BJ (cell line): ENCODE results near the genes SENP1, ASB8 and ZNF641.

GRCh38 chr12:47353513-47354034, 273.8 kb upstream of the AMIGO2 start:
- CAGE, long polyA plus RNA: no peak
- RRBS: 79% methylated on average over 3 of the region's 7 CpGs

- CAGE, long polyA plus RNA: no peak
- RRBS: no CpG with 5 or more reads among the region's 8 CpGs
Measured at GRCh38 chr12:47377332-47378057, 297.7 kb upstream of the AMIGO2 start.

- CAGE, long polyA plus RNA: no peak
- RRBS: no CpG with 5 or more reads among the region's 13 CpGs
Measured at GRCh38 chr12:47744324-47745347, 14.0 kb downstream of the RAPGEF3 start.

DNA sequence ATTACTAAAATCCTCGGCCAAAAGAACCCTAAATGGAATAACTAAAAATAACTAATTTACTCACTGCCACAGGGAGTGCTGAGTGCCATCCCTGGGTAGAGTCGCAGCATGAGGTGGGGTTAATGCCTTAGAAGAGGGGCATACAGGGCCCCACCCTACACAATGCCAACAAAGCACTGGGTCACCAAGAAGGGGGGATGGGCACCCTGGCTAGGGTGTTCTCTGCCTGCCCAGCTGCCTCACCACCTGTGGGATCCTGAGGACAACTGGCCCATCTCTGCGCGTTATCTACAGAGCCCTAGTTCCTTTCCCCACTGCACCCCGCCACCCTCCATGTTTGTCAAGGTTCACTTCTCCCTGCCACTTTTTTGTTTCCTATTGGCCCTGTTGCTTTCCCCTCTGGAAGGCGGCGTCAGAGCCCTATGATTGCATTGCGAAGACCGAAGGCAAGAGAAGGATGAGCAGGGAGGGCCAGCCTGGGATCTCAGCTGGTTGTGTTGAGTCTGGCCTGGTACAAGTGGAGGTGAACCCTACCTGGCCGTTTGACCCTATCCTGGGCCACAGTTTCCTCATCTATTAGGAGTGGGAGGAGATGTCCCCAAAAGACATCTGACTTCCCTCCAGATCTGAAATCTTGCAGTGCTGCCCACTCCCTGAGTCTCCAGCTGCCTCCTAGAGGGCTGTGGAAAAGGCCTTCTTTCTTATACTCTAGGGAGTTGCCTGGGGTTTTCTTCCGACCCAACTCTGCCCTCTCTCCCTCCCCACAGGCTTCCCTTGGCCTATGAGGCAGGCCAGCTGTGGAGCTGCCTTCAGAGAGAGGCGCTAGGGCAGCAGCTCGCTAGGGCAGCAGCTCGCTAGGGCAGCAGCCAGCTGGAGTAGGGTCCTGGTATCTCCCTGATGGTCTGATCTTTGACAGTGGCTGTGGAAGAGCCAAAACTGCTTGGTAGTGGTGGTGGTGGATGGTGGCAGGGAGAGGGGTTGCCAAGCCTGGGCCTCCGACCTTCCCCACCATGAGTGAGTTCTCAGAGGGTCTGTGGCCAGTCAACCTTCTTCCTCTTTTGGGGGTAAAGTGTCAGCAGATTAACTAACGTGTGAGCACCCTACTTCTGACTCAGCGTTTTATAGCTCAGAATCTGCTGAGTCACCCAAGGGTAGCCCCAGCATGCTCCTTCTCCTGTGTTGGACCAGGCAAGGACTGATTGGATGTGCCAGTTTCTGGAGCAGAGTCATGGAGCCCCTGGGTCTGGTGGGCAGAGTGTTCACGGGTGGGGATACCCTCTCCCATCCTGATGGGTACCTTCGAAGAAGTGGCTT, 2.0 kb downstream of the SLC48A1 start:
- CAGE, long polyA plus RNA: no peak
- RRBS: no CpG with 5 or more reads among the region's 19 CpGs

DNA sequence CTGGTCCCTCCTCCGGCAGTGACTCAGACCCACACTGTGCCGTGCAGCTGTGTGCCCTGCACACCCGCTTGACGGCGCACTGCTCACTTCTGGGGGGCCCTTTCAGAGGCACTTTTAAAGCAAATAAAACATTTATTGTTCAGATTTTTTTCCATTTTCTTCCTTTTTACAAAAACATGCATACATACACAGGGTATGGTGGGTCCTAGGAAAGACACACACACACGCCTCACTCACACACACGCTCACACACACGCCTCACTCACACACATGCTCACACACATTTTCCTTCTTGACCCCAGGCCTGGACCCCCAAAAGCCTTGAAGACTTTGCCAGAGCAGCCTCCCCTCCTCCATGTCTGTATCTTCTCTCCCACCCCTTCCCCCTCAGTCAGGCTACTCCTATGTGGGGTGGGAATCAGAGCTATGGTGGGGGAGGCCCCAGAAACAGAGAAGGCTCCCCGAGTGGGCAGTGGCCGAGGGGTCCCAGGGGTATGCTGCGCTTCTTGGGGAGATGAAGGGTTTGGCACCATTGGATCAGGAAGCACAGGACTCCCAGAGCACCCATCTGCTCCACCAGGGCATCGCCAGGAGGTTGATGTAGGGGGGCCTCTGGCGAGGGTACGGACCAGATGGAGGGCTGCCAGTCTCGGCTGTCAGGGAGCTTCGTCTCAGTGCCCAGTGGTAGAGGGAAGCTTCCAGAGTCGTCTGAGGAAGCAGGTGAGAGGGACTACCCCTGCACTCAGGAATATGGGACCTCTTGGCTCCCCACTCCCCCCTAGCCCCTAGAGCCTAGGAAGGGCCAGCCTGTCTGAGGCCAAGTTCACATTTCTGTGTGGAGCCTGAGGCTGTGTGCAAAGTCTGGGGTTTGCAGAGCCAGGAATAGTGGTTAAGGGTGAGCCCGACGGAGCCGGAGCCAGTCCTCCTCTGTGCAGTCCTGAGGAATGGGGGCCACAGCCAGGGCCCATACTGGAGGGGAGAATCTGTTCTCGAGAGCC, 9.9 kb downstream of the SLC48A1 start:
- CAGE, long polyA plus RNA: no peak
- RRBS: no CpG with 5 or more reads among the region's 21 CpGs

GRCh38 chr12:47783608-47784006, 10.6 kb downstream of the SLC48A1 start:
- CAGE, long polyA plus RNA: no peak
- RRBS: no CpG with 5 or more reads among the region's 7 CpGs

DNA sequence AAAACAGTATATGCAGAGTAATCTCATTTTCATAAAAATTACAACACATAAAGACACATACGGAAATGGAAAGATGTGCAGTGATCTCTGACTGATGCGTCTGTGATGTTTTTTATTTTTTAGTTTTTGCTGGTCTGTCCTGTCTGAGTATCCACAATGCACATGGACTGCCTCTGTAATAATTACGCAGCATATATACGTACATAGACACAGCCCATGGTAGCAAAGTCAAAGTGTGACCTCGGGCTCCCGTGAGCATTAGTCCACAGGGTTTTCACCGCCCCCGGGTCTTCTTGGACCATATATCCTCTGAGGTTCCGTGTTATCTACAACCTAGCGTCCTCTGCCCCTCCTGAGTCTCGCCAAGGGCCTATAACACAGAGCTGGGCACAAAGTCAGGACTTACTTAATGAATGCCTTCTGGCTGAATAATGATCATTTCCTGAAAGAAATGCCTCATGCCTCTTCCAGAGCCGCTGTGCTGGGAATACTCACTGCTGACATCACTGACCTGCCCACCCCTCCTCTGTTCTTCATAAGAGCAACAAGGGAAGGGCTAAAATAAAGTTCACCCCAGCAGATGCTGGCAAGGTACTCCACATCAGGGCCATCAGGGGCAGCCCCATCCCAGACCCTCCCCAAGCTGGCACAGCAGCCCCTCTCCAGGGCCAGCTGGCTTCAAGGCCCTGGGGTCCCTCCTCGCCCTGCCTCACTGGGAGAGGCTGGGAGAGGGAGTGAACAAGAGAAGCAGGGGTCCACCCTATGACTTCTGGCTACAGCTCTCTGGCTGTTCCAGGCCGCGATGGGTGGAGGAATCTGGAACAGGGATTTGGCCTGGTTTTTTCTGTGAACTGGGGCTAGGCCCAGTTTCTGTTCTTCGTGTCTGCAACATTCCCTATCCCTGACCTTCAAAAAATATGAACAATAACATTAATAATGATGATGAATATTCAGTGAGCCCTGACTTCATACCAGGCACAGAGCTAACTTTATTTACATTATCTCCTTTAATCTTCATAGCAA, 7.9 kb downstream of the HDAC7 start:
- CAGE, long polyA plus RNA: no peak
- RRBS: no CpG with 5 or more reads among the region's 16 CpGs

- CAGE, long polyA plus RNA: no peak
- RRBS: no CpG with 5 or more reads among the region's 6 CpGs
Measured at GRCh38 chr12:47822259-47823012, 2.7 kb upstream of the HDAC7 start.

GRCh38 chr12:47824155-47824931, 4.6 kb upstream of the HDAC7 start:
- CAGE, long polyA plus RNA: no peak
- RRBS: no CpG with 5 or more reads among the region's 3 CpGs

DNA sequence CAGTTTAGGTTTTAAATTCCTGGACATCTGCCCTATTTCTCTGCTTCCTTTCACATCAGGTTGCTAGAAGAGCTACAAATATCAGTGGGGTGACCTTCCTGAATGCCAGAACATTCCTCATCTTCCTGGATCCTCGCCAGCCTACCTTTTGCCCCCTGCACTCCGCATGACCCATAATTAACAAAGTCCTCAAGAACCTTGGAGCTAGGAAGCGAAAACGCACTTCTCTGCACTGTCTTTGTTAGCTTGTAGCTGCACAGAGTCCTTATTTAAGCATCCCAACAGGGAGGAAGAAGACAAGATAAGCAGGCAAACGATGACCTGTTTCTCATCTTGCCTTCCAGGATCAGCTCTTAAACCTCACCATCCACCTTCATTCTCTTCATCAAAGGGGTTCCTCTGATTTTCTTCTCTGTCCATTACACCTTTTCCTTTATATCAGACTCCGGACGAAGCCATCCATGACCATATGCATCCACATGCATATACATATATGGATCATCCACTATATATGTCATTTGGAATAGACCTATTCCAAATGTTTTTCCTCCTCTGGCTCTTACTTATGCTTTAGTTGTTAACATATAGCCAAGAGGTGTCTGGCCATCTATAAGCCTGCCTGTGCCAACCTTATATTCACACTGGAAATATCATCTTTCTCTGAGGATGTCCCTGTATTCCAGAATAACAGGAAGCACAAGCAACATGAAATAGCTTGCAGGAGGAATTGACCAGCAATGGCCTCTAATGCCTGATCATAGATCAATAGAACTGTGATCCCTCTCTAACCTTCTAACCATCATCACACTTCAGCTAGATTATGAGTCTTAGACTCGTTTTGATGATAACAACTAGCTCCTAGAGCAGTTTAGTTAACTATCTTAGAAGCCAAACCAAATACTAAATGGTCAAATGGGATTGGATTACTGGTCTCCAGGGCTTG, 30.2 kb downstream of the VDR start:
- CAGE, long polyA plus RNA: no peak
- RRBS: no CpG with 5 or more reads among the region's 8 CpGs

DNA sequence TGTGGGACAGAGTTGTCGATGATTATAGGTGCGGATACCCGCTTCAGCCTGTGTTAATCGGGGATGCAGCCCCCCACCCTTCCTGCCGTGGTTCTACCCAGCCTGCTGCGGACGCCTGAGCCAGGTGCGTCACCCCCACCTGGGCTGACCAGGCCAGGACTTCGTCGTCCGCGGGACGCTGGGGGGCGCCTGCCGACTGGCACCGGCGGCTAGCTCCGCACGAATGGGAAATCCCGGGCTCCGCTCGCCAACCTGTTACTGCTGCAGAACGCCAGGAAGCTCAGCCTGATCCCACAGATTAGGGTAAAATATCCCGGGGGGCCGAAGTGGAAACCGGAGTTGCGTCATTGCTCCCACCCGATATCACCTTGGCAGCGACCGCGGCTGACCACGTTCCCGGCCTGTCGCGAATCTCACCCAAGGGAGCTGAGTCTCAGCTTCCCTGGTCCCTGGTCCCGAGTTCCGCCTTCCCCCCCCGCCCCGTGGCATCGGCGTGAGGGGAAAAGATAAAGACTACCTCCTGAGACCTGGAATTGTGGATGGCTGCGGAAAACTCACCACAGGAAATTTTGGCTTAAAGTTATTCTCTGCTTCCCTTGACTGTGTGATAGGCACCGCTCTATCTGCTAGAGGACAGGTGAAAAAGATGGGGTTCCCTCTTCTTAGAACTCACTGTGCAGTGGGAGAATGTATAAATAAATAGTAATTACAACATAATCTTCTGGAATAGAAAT, 634 bp upstream of the VDR start:
- CAGE, long polyA plus RNA: no peak
- RRBS: 6% methylated on average over 12 of the region's 43 CpGs

- CAGE, long polyA plus RNA: start-site peak on the plus strand at chr12:48106024-48106146, 27 and 14 reads in 2 replicates
- RRBS: 1% methylated on average over 13 of the region's 58 CpGs
Measured at GRCh38 chr12:48105756-48106463, at the start of gene SENP1. Gene SENP1 (minus strand): TSS chr12:48106079.

- CAGE, long polyA plus RNA: no peak
- RRBS: 16% methylated on average over 10 of the region's 65 CpGs
Measured at GRCh38 chr12:48156653-48157957, at the start of gene ASB8. Gene ASB8 (minus strand): TSS chr12:48157515.

- CAGE, long polyA plus RNA: no peak
- RRBS: 1% methylated on average over 27 of the region's 70 CpGs
Measured at GRCh38 chr12:48350753-48351579, at the start of gene ZNF641. Gene ZNF641 (minus strand): TSS chr12:48350919.

DNA sequence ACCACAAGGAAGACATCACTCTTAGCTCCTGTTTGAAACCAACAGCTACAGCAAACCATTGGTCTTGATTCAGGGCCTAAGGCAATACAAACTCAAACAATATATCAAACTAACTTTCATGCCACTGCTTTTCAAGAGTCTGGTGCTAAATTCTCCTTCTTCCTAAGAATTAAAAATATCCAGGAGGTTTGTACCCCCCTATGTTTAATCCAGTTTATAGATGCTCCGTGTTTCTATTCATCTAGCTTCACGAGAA, 25.4 kb downstream of the KANSL2 start:
- CAGE, long polyA plus RNA: no peak
- RRBS: no CpG with 5 or more reads among the region's 2 CpGs

GRCh38 chr12:48685100-48685452, 3.0 kb upstream of the KANSL2 start:
- CAGE, long polyA plus RNA: no peak
- RRBS: no CpG with 5 or more reads among the region's 1 CpG

GRCh38 chr12:48691062-48691630, 9.1 kb upstream of the KANSL2 start:
- CAGE, long polyA plus RNA: no peak
- RRBS: no CpG with 5 or more reads among the region's 4 CpGs

DNA sequence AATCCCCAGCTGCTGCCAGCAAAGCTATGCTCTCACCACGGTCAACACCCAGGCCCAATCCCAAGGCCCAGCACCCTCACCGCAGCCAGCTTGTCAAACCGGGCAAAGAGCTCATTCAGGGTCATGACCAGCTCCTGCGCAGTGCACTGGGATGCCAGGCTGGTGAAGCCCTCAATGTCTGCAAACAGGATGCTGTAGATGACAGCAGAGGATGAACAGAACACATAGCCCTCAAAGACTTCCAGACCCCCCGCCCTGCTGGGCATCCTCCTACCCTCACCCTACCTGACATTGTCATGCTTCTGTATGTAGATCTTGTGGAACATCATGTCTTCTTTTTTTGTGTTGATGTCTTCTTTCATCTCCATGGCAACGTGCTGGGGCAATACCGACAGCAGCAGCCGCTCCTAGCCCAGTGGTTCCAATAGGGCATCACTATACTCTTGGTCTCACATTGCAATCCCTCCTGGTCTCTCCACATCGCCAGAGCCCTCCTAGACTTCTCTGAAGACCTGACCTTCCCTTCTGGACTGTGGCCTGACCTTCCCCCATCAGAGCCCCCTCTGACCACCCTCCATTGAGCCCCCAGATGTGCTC, 11.5 kb downstream of the ADCY6 start:
- CAGE, long polyA plus RNA: no peak
- RRBS: no CpG with 5 or more reads among the region's 9 CpGs

- CAGE, long polyA plus RNA: no peak
- RRBS: no CpG with 5 or more reads among the region's 11 CpGs
Measured at GRCh38 chr12:48795443-48796185, 6.7 kb upstream of the ADCY6 start.

DNA sequence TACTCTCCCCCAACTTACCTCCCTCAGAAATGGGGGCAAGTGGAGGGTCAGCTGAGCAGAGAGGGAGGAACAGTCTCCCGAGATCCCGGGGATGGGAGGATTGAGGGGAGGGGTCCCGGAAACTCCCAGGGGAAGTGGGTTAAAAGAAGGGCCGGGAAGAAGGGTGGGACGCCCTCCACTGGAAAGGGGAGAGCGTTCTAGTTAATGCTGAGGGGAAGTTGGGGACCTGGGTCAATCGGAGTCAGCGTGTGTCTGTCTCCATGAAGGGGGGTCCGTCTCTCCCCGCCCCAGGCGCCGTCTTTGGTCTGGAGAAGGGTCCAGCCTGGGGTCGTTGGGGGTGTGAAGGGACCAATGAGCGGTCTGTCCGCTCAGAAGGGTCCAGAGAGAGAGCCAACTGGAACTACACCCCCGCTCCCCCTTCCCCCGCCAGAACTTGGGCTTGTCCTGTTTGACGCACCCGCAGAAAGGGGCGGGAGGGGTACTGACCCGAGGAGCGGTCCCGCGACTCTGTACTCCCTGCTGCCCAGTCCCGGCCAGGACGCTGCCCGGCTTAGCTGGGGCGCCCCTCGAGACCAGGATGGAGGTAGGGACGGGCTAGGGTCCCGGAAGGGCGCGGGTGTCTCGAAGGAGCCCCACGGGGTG, 4.2 kb upstream of the CACNB3 start:
- CAGE, long polyA plus RNA: no peak
- RRBS: under 1% methylated on average over 5 of the region's 35 CpGs